Psoas muscle (tissue), 2 donors: Measurements from ENCODE around the genes NUP133 and COG2.

DNA sequence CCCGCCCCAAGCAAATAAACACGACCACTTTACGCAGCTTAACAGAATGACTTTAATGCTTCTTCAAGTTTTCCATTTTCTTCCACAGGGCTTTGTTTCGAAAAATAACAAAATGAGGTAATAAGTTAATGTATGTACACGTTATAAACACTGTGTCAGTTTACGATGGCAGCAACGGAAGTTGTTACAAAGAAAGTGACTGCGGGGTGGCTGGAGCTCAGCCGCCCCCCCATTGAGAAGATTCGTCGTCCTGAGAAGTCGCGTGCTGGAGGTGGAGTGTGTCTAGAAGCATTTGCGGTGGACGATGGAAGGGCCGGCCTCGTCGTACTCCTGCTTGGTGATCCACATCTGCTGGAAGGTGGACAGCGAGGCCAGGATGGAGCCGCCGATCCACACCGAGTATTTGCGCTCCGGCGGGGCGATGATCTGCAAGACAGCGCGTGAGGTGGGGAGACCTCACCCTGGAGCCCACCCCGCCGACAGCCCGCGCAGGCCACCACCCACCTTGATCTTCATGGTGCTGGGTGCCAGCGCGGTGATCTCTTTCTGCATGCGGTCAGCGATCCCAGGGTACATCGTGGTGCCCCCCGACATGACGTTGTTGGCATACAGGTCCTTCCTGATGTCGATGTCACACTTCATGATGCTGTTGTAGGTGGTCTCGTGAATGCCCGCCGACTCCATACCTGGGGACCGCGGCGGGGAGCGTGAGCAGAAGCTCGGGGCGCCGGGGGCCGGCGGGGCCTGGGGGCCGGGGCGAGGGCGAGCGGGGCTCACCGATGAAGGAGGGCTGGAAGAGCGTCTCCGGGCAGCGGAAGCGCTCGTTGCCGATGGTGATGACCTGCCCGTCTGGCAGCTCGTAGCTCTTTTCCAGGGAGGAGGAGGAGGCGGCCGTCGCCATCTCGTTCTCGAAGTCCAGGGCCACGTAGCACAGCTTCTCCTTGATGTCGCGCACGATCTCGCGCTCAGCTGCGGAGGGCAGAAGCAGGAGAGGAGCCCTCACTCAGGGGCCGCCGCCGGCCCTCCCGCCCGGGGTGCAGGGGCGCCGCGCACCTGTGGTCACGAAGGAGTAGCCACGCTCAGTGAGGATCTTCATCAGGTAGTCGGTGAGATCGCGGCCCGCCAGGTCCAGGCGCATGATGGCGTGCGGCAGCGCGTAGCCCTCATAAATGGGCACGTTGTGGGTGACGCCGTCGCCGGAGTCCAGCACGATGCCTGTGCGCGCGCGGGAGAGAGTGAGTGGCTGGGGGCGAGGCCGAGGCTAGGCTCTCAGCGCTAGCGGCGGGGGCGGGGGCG lies 2.2 kb downstream of the ACTA1 start:
- PRO-cap, 2 experiments: peak in 1 of 2 experiments; most common plus-strand start position 285 of the sequence (in 1); most common minus-strand start position 244 of the sequence (in 1)

GRCh38 chr1:229507741-229508978 lies at the start of gene NUP133:
Gene NUP133, minus strand, starts transcription at chr1:229508341.
- PRO-cap, 2 experiments: peak in 2 of 2 experiments; most common plus-strand start chr1:229508077 (in 1); most common minus-strand start chr1:229508298 (in 1)

DNA sequence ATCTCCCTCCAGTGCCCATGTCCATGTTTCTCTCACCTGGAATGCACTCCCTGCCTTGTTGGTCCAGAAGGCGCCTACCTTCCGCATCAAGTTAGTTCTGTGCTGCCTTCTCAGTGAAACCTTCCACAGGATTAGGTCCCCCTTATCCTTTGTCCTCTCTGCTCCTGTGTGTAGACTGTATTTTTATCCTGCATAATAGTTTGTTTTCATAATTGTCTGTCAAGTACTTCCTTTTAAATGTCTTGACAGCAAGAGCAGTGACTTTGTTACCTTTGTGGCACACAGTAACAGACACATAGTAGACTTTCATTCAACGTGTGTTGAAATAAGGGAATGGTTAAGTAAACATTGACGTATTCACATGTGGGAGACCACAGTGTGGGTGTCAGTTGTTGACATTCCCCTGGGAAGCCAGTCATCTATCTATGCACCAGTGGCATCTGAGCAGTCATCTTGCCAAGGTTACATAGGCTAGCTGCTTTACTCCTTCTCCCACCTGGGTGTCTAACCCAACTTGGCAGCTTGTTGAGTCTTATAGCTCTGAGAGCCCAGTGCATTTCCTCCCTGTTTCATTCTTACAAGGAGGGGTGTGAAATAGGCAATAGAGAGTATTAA lies 1.4 kb upstream of the NUP133 start:
- PRO-cap, 2 experiments: no peak in any of the 2 experiments

DNA sequence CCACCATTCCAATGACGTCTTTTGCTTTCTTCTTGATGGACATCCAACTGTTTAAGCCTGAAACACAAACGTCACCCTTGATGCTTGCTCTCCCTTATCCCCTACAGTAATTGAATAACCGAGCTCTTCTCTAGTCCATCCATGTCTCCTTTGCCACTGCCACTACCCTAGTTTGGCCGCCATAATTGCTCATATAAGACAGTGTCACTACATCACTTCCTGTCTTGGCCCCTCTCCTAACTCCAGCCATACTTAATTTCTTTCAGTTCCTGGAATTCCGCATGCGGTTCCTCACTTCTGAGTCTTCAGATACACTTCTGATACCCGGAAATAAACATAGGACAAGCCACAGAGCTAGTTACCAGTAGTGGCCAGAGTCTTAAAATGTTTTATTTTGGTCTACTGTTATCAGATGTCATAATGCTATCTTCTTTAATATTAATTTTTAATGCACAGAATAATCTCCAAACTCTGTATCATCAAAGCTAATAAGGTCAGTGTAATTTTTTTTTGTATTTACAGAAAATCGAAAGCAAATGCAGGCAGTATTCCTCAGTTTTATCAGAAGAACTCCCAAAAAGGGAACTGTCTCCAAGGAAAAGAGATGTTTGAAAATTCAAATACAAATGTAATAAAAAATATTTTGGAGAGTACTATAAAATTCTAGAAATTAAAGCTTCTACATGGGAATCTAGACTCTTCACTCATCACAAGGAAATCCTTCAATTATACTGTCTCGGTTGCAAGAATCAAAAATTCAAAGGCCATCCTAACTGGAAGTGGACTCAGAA lies 25.3 kb downstream of the TAF5L start:
- PRO-cap, 2 experiments: no peak in any of the 2 experiments

DNA sequence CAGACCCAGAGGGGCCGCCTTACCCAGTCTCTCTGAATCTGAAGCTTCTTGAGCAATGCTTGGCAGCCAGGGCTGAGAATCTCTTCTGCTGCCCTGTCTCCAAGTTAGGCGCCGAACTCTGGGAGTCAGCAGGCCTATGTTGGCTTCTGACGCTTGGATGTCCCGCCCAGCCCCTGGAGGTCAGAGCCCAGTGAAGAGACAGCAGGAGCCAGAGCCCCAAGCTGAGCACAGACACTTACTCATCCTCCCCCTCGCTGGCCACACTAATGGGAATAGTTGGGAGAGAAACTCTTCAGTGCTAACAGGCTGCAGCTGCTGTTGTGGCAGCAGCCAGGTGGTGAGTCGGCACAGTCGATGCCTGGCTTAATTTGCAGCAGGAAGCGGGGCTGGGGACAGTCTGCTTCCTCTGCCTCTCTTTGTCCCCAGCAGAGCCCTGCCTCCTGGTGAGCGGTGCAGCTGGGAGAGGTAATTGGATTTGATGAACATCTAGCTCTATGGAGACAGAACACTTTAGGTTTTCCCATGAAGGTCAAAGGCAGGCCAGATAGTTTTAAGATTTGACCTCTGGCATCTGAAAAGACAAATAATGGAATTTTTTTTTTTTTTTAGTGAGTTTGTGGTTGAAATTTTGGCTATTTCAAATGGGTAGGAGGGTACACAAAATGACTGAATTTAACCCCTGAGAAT lies 68.3 kb downstream of the URB2 start:
- PRO-cap, 2 experiments: no peak in any of the 2 experiments

DNA sequence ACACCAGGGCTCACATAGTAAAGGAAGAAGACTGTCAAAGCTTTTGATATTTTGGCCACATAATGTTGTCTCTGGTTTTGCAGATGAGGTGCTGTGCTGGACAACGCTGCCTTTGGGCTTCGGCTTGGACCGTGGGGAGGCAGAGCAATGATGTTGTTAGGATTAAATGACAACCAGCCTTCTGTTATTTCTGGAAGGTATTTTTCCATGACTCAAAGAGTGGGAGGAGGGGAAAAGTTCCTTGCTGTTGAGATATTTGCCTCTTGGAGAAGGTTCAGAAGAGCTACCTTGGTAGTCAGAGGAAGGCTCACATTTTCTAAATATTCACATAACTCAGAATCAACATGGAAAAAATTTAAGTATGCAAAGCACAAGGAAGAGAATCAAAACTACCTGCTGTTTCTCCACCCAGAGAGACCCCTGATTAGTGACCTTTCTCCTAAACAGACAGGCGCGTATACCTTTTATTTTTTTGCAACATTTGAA lies 187.2 kb upstream of the GALNT2 start:
- PRO-cap, 2 experiments: no peak in any of the 2 experiments

DNA sequence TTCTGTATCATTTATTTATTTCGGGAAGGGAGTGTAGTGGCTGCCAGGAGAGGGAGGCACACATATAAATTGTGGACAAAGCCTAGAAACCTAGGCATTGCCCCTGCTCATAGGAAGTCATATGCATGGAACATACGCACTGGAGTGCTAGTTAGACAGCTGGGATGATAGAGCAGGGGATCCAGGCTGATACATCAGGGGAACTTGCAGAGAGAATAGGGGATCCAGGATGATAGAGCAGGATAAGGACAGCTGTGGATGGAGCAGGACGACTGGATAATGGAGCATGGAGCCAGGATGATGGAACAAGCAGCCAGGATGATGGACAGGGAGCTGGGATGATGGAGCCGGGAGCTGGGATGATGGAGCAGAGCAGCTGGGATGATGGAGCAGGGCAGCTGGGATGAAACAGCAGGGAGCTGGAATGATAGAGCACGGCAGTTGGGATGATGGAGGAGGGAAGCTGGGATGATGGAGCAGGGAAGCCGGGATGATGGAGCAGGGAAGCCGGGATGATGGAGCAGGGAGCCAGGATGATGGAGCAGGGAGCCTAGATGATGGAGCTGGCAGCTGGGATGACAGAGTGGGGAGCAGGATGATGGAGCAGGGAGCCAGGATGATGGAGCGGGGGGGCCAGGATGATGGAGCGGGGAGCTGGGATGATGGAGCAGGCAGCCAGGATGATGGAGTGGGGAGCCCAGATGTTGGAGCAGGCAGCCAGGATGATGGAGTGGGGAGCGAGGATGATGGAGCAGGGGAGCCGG lies 15.7 kb downstream of the GALNT2 start:
- PRO-cap, 2 experiments: no peak in any of the 2 experiments

GRCh38 chr1:230209692-230210272 lies 142.7 kb downstream of the GALNT2 start:
- PRO-cap, 2 experiments: no peak in any of the 2 experiments

GRCh38 chr1:230231424-230232261 lies 164.6 kb downstream of the GALNT2 start:
- PRO-cap, 2 experiments: no peak in any of the 2 experiments

- PRO-cap, 2 experiments: no peak in any of the 2 experiments
Measured at GRCh38 chr1:230242927-230243508, 176.0 kb downstream of the GALNT2 start.

DNA sequence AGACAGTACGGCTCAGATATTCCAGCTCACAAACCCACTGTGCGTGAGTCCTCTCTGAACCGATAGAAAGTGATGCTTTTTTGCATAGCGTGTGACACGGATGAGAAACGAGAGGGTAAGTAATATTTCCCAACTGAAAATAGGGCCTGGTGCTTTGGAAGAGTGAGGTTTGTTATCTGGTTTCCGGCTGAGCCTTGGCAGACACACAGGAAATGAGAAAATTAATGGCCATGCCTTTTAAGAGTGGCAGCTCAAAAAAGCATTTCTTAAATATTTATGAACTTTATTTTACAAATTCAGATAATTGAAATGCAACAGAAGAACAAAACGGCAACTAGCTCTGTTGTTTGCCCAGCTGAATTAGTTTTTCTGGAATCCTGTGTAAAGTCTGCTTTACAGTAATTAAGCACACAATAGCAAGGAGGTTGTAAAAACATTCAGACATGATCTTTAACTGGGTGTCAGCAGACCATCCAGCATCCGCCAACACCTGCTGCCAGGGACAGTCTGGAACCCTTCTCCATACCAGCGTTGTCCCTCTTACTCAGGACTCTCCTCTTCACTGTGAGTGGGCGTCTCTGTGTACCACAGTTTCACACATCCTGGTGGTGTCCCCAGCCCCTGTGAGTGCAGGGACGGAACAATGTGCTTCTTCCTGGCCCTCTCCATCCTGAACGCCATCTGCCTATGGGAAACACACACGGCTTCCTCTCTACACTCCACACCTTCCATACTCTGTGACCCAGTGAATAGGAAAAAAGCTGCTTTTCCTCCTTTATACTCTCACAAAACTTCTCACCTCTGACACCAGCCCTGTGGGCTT lies 155.4 kb downstream of the PGBD5 start:
- PRO-cap, 2 experiments: no peak in any of the 2 experiments

DNA sequence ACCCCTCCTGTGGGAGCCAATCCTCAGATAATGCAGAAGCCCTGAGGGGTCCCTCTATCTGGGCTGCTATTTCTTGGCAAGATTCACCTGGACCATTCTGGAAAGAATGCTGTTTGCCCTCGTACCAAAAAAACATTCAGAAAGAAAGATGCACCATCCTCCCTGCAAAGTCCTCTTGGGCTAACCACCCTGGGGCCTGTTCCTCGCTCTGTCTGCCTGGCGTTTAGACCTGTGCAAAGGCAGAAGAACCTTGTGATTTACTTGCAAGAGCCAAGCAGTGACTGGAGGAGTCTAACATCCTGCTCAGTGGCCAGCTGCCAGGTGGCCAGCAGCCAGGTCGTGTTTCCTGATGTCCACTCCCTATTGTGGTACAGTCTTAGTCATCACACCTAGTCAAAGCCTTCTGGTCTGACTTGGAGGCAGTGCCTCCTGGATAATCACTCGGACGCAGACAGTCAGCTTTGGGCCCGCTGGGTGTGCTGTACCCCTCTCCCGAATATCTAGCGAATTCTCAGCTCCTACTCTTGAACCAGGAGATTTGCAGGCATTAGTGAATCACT lies 118.1 kb downstream of the PGBD5 start:
- PRO-cap, 2 experiments: no peak in any of the 2 experiments

DNA sequence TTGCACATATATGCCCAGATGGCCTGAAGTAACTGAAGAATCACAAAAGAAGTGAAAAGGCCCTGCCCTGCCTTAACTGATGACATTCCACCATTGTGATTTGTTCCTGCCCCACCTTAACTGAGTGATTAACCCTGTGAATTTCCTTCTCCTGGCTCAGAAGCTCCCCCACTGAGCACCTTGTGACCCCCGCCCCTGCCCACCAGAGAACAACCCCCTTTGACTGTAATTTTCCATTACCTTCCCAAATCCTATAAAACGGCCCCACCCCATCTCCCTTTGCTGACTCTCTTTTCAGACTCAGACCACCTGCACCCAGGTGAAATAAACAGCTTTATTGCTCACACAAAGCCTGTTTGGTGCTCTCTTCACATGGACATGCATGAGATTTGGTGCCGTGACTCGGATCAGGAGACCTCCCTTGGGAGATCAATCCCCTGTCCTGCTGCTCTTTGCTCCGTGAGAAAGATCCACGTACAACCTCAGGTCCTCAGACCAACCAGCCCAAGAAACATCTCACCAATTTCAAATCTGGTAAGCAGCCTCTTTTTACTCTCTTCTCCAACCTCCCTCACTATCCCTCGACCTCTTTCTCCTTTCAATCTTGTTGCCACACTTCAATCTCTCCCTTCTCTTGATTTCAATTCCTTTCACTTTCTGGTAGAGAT lies 40.9 kb upstream of the COG2 start:
- PRO-cap, 2 experiments: no peak in any of the 2 experiments

DNA sequence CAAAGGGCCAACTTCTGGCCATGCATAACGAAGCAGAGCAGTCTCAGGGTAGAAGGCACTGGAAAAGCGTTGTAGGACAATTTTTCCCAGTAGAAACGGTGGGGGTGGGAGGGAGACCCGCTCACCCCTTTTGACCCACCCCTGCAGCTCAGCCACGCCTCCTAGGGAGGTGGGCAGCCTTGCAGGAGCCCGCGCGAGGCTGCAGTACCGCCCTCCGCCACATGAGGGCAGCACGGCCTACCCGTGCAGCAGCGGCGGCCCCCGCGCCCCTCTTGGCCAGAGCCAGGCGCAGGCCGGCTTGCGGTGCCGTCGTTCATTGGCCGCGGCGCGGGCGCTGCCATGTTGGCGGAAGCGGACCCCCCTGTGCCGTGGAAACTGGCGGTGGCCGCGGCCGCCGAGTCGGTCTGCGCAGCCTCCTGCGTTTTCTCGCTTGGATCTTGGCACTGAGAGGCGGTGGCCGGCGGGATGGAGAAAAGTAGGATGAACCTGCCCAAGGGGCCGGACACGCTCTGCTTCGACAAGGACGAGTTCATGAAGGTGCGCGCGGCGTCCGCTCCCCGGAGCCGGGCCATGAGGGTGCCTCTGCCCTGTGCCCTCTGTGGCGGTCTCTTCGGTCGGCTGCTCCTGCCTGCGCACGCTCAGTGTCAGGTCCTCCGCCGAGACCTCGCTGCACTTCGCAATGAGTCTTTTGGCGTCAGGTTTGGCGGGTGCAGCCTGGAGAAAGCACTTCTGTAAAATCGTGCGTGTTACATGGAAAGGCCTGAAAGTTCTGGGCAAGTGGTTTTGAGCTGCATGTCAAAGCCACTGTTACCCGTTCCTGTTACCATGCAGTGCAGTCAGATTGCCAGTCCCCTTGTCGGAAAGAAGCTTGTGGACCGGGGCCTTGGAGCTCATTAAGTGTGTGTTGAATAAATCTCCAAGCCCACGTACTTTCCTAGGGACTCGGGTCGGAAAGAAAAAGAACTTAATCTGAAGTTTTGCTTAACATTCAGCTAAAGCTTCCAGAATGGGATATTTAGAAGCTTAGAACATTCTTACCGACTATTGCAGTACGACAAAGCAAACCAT lies at the start of gene COG2:
TSS of gene COG2 (plus strand) at position 340 of the 1,068 bp plus-strand sequence.
- PRO-cap, 2 experiments: peak in 2 of 2 experiments; most common plus-strand start position 373 of the sequence (in 2); most common minus-strand start position 603 of the sequence (in 2)

- PRO-cap, 2 experiments: no peak in any of the 2 experiments
Measured at GRCh38 chr1:230856766-230857645, 11.3 kb downstream of the C1orf198 start.

DNA sequence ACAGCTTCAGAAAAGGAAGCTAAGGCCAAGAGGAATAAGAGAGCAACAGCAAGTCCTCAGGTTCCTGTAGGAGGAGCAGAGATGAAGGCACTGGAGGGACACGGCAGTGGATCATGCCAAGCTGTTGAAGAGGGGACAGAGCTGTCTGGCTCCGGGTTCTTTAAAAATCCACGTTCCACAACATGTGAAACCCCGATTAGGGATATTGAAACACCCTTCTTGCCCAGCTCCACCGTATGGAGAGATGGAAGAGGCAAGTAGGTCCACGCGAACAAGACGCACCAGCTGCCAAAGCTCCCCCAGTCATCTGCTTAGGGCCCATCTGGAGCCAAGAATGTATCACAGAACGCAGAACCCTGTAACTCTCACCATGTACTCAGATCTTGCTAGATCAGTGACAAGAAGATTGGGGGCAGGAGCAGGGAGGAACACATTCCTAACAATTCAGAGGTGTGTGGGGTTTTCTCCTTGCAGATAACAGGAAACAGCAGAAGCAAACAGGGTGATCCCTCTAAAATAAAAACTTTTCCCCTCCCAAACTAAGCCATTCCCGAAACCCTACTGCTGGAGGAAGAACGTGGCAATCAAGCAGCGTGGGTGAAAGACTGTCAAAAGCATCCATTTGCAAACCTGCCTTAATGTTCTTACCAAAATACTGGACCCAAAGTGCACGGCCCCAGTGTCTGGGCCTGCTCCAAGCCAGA lies 3.8 kb downstream of the C1orf198 start:
- PRO-cap, 2 experiments: no peak in any of the 2 experiments

DNA sequence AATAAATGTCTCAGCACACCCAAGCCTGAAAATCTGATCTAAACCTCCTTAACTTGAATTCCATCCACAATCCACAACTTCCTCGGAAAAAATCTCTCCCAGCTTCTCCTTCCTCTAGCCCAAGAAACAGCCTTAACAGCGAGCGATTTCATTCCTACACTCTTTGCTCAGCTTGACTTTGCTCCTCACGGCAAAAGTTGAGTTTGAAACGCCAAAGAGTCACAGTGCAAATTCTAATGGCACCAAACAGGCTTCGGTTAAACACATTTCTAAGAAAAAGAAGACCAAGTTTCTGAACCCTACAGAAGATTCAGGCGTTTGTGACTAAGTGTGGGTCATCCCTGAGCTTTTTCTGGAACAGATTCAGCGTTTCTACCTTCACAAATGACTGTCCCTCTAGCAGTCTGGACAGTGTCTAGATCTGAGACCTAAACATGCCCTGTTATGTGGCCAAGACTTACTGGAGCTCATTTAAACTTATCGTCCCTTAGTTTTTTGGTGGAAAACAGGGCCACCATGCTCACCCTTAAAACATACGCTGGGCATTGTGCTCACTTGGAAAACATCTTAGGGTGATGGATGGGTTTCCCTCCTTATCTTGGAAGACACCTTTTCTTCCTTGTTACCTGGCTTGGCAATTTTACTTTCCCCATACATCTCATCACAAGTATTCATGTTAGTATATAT lies 1.2 kb downstream of the C1orf198 start:
- PRO-cap, 2 experiments: no peak in any of the 2 experiments

- PRO-cap, 2 experiments: no peak in any of the 2 experiments
Measured at GRCh38 chr1:231019476-231020002, 20.5 kb downstream of the FAM89A start.

- PRO-cap, 2 experiments: no peak in any of the 2 experiments
Measured at GRCh38 chr1:231038951-231040031, 763 bp downstream of the FAM89A start.

GRCh38 chr1:231335715-231336687 lies 1.7 kb downstream of the EXOC8 start:
- PRO-cap, 2 experiments: no peak in any of the 2 experiments